Skeletal muscle tissue (tissue), 7 donors: ENCODE results near the gene SLC25A45.

DNA sequence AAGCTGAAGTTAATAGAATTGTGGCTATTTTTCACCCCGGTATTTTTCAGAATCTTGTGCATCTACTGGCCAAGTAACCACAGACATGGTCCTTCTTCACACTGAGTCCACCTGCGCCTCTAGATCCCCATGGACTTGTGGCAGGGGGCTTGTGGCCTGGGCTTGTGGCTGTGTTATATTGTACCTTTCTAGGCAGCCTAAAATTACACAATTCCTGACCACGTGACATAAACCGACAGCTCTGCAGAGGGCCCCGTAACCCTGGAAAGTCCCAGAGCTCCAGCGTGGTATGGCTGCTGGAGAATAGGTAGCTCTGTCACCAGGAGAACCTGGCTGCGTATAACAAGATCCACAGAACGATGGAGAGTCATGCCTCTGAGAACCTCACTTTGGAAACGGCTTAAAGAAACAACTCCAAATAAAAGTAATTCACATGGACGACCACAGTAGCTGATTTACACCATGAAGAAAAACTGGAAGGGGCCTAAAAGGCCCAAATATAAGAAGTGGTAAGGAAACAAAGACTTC lies 11.0 kb upstream of the NAALADL1 start:
- PRO-cap, 3 experiments: no peak in any of the 3 experiments
- RAMPAGE, long total RNA: no peak
- RRBS, 2 experiments: no CpG with 5 or more reads among the region's 10 CpGs

GRCh38 chr11:65077388-65077898 lies 6.4 kb downstream of the CDCA5 start:
- PRO-cap, 3 experiments: no peak in any of the 3 experiments
- RAMPAGE, long total RNA: no peak
- RRBS, 2 experiments: no CpG with 5 or more reads among the region's 7 CpGs

GRCh38 chr11:65108460-65109233 lies 3.0 kb upstream of the TM7SF2 start:
- PRO-cap, 3 experiments: no peak in any of the 3 experiments
- RAMPAGE, long total RNA: no peak
- RRBS, 2 experiments: 89 to 92% methylated on average over 20 of the region's 39 CpGs

DNA sequence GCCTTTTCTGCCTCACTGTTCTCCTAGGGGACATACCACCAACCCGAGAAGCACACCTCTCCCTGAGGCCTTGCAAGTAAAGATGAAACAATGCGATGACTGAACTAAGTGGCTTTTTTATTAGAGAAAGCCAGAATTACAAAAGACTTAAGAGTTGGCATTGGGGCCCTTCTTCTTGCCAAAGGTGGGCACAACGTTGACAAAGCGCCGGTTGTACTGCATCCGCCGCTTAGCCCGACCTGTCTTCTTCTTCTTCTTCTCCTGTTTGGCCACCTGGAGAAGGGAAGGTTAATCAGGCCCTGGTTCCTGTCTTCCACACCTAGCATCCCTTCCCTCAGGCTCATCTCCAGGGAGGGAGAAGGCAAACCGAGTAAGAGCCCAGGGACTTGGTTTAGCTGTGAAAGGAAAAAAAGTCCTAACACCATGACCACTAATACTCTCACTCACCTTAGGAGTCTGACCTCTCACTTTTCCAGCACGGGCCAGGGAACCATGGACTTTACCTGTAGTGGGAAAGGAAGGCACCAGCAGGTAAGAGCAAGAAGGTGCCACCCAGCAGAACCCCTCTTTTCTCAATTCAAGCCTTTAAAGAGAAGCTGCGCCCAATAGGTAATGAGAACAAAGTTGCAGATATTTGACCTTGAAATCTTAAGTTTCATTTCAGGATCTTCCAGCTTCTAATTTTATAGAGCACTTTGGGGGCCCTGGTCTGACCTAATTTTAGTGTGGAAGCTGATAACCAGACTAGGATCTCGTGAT lies 1.2 kb downstream of the FAU start:
- PRO-cap, 3 experiments: no peak in any of the 3 experiments
- RAMPAGE, long total RNA: no peak
- RRBS, 2 experiments: no CpG with 5 or more reads among the region's 12 CpGs

- PRO-cap, 3 experiments: no peak in any of the 3 experiments
- RAMPAGE, long total RNA: no peak
- RRBS, 2 experiments: no CpG with 5 or more reads among the region's 8 CpGs
These were observed 4.5 kb downstream of the MRPL49 start for GRCh38 chr11:65126363-65127185.

DNA sequence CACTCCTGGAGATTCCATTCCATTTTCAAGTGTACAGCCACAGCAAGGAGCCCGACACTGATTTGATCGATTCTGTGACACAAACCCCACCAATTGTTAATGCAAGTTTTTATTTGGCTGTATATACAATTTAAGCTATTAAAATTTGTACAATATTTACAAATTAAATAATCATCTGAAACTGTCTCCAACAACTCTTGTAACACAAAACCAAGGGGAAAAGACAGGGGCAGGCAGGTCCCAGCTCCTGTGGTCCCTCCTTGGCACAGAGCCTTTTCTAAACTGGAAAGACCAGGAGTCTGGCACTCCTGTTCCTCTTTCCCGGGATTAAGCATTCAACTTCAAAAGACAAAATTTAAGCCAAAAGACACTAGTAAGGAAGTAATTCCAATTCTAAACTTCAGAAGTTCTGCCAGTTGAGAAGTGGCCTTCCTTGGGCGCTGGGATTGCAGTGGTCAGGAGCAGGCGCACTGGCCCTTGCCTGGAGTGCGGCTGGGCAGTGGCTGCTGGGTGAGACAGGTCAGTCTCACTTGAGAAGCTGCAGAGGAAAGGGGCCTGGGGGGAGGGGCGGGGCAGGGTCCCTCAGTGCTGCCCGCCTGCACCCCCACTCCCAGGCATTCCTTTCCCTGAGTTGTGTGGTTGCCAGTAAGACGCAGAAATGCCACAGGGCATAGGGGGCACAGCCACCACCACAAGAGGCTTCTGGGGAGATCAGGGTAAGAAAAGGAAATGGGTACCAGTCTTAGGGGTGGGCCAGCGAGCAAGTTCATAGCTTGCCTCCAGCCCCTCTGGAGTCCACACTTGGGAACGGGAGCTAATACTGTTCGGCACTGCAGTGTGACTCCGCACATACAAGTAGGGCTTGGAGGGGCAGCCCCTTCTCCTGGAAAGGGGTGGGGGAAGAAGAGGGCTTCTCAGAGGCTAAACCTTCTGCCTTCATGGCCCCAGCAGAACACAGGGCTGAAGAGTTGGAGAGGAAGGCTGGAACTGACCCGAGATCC lies 5.4 kb downstream of the MRPL49 start:
- PRO-cap, 3 experiments: no peak in any of the 3 experiments
- RAMPAGE, long total RNA: no peak
- RRBS, 2 experiments: no CpG with 5 or more reads among the region's 14 CpGs

GRCh38 chr11:65165276-65165719 lies 4.7 kb upstream of the SPDYC start:
- PRO-cap, 3 experiments: no peak in any of the 3 experiments
- RAMPAGE, long total RNA: no peak
- RRBS, 2 experiments: no CpG with 5 or more reads among the region's 5 CpGs

GRCh38 chr11:65180923-65181479 lies 727 bp upstream of the CAPN1 start:
- PRO-cap, 3 experiments: peak in 3 of 3 experiments; most common plus-strand start chr11:65181413 (in 2); most common minus-strand start chr11:65181435 (in 1)
- RAMPAGE, long total RNA: no peak
- RRBS, 2 experiments: 2% methylated on average over 22 of the region's 41 CpGs

DNA sequence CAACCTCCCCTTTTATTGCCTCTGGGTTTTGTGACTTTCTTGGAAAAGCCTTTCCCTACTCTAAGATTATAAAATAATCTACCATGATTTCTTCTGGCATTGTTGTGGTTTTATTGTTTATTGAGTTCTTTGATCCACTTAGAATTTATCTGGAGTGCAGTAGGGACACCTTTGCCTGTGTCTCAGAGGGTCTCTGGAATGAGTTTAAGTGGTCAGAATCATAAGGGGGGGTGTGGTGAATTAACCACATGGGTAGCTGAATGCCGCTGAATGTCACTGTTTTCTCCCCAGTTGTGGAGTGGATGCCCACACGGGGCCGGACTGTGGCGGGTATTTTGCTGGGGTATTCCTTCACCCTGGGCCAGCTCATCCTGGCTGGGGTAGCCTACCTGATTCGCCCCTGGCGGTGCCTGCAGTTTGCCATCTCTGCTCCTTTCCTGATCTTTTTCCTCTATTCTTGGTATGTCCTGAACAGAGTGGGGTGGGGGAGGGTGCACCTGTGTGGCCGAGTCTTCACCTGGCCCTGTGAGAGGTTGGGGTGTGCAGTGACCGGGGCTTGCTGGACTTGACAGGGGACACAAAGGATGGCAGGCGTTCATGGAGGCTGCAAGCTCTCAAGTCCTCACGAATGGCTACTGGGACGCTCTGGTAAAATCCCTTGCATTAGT lies 39.1 kb downstream of the CAPN1 start:
- PRO-cap, 3 experiments: no peak in any of the 3 experiments
- RAMPAGE, long total RNA: no peak
- RRBS, 2 experiments: no CpG with 5 or more reads among the region's 11 CpGs

- PRO-cap, 3 experiments: no peak in any of the 3 experiments
- RAMPAGE, long total RNA: no peak
- RRBS, 2 experiments: no CpG with 5 or more reads among the region's 6 CpGs
These were observed 14.2 kb downstream of the POLA2 start for GRCh38 chr11:65275775-65276577.

DNA sequence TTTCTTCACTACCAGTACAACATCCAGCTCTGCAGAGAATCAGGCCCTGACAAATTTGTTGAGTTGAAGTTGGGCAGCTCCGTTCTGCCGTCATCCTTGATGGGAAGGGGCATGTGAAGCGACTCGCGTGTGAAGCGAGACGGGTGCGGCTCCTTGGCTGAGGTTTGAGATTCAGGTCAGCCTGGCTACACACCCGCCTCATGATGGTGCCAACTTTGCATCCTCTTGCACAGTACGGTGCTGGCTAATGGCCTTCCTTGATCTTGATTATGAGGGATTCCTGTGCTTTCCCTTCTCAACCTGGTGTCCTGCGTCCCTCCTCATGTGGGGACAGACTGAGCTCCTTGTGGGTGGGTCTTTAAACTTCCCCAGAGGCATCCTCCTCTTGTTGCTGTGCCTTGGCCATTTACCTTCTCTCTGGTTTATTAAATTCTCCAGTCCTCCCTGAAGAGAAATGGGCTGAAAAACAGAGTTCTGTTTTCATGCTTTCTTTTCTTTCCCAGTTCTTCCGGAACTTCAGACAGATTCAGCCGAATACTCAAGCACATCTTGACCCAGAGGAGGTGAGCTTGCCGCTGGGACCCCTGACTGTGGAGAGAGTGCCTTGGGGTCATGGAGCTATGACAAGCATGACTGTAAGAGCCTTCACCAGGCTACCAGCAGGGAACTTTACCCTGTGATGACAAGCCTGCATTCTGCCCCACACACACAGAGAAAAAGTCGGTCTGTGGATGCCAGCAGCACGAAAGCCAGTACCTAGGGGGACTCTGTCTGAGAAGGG lies 19.4 kb upstream of the CDC42EP2 start:
- PRO-cap, 3 experiments: no peak in any of the 3 experiments
- RAMPAGE, long total RNA: no peak
- RRBS, 2 experiments: no CpG with 5 or more reads among the region's 16 CpGs

- PRO-cap, 3 experiments: no peak in any of the 3 experiments
- RAMPAGE, long total RNA: no peak
- RRBS, 2 experiments: 5 to 14% methylated on average over 2 to 4 of the region's 44 CpGs
These were observed 421 bp downstream of the DPF2 start for GRCh38 chr11:65333973-65334572.

- PRO-cap, 3 experiments: no peak in any of the 3 experiments
- RAMPAGE, long total RNA: no peak
- RRBS, 2 experiments: no CpG with 5 or more reads among the region's 7 CpGs
These were observed 8.9 kb upstream of the TIGD3 start for GRCh38 chr11:65345577-65346115.

DNA sequence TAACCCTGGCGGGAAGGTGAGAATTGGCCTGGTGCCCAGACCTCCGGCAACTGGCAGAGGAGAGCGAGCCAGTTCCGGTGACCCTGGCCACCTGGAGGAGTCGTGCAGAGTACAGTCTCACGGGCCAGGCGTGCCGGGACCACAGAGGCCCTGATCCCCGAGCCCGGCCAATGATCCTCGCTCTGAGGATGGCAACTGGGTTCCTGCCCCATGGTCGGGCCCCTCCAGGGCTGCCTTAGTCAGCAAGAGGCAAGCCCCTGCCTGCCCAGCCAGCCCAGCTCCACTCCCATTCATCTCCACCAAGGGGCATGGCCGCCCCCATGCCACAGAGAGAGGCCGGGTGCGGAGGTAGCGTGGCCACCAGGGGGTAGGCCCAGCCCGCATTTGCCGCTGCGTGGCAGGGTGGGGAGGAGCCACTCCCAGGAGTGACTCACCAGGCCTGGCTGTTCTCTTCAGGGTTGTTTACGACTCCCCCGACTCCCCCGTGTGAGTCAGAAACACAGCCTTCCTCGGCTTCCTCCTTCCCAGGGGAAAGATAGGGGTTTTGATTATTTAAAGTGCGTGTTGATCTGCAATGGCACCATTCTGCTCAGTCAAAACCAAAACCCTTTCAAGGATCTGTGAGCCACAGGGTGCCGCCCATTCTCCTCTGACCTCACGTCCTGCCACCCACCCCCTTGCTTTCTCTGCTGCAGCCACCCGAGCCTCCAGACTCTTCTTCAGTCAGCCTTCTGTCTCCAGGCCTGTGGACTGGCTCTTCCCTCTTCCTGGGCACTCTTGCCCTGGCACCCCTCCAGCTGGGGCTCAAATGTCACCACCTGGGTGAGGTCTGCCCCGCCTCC lies at the start of gene SLC25A45:
SLC25A45 (minus strand) TSS at position 595 of the 842 bp plus-strand sequence.
- PRO-cap, 3 experiments: peak in 3 of 3 experiments; most common plus-strand start position 107 of the sequence (in 1); most common minus-strand start position 784 of the sequence (in 3)
- RAMPAGE, long total RNA: no peak
- RRBS, 2 experiments: 2 to 3% methylated on average over 5 of the region's 28 CpGs

DNA sequence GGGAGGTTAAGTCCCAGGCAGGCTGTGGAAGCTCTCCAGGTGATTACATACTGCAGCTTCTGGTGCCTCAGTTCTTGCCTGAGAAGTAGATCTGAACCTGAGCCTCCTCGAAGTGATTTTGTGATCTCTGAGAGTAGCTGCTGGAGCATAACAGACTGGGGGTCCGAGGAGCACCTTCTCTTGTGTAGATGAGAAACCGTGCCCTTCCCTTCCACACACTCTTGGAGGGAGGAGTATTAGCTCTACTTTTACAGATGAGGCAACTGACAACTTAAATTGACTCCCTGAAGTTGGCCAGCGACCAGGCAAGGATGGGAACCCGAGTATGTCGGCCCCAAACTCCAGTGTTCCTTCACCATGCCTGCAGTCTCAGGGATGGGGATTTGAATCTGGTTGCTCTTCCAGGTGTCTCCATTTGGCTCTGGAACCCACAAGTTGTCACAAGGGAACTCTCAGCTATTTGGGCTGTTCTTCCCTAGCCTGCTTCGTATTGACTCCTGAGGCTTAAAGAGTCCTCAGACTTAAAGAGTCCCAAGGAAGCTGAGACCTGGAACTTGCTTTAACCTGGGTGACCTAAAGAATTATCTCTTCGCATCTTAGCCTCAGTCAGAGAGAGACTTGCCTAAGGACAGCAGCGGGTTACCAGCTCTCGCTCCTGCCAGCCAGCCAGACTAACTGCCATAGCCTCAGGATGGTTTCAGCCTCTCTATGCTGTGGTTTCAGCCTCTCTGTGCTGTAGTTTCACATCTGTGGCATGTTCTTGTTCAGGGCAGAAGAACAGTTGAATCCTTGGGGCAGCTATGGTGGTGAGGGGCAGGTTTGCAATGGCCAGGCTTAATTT lies 2.0 kb downstream of the FRMD8 start:
- PRO-cap, 3 experiments: no peak in any of the 3 experiments
- RAMPAGE, long total RNA: no peak
- RRBS, 2 experiments: no CpG with 5 or more reads among the region's 10 CpGs

- PRO-cap, 3 experiments: peak in 3 of 3 experiments; most common plus-strand start chr11:65420170 (in 2); most common minus-strand start chr11:65419699 (in 1)
- RAMPAGE, long total RNA: no peak
- RRBS, 2 experiments: 5 to 6% methylated on average over 4 of the region's 12 CpGs
These were observed 33.4 kb downstream of the FRMD8 start for GRCh38 chr11:65419480-65420648.

- PRO-cap, 3 experiments: no peak in any of the 3 experiments
- RAMPAGE, long total RNA: no peak
- RRBS, 2 experiments: no CpG with 5 or more reads among the region's 6 CpGs
These were observed 37.1 kb downstream of the FRMD8 start for GRCh38 chr11:65423668-65423902.

DNA sequence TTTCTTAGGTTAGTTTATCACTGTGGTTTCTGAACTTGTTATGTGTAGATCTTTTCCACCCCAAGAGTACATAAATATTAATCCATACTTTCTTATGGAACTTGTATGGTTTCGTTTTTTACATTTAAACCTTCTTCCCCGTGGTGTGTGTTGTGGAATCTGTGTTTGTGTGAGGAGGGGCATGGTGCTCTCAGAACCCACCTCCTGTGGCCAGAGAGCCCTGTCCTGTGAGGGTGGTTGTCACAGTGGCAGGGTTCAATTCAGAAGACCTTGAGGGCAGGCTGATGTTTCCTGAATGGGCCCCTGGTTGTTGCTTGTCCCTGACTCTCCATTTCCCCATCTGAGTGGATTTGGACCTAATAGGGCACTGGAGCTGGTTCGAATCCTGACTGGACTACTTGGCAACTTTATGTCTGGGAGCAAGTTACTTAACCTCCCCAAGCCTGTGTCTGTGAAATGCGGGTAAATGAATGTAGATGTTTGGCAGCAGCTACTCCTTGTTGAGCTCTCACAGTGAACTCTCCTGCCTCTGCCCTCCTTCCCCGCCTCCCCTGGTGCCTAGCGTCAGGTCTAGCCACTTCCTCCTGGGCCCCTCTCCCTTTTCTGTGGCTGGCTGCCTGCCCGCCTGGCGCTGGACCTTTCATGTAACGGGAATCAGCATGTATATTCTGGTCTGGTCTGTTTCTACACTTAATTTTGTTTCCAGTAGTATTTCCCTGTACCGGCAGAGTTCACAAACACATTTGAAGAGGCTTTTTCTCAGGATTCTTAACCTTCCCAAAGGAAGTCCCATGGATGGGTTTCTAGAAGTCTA lies 43.5 kb downstream of the FRMD8 start:
- PRO-cap, 3 experiments: no peak in any of the 3 experiments
- RAMPAGE, long total RNA: no peak
- RRBS, 2 experiments: no CpG with 5 or more reads among the region's 10 CpGs

- PRO-cap, 3 experiments: peak in 1 of 3 experiments; most common plus-strand start chr11:65448449 (in 1)
- RAMPAGE, long total RNA: no peak
- RRBS, 2 experiments: no CpG with 5 or more reads among the region's 9 CpGs
These were observed 61.7 kb downstream of the FRMD8 start for GRCh38 chr11:65447899-65448861.

DNA sequence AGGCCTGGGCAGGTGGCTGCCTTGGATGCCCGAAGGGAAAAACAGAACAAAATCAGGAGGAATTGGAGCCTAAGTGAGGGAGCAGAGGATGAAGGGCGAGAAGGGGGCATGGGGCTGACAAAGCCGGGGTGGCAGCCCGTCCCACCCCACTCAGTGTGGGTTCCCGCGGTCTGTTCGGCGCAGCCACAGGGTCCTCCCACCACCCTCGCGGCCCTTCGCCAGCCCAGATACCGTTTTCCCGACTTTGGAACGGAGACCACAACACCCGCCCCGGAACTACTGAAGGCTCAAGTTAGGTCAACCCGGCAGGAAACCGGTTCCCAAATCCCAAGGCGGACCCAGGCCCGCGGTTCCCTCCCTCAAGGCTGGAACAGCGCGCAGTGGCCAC lies 47.9 kb upstream of the SCYL1 start:
- PRO-cap, 3 experiments: peak in 3 of 3 experiments; most common plus-strand start position 156 of the sequence (in 1); most common minus-strand start position 229 of the sequence (in 3)
- RAMPAGE, long total RNA: no peak
- RRBS, 2 experiments: under 1 to 1% methylated on average over 6 of the region's 23 CpGs